ENCODE data around the genes ZNF518A, BLNK and LCOR.

DNA sequence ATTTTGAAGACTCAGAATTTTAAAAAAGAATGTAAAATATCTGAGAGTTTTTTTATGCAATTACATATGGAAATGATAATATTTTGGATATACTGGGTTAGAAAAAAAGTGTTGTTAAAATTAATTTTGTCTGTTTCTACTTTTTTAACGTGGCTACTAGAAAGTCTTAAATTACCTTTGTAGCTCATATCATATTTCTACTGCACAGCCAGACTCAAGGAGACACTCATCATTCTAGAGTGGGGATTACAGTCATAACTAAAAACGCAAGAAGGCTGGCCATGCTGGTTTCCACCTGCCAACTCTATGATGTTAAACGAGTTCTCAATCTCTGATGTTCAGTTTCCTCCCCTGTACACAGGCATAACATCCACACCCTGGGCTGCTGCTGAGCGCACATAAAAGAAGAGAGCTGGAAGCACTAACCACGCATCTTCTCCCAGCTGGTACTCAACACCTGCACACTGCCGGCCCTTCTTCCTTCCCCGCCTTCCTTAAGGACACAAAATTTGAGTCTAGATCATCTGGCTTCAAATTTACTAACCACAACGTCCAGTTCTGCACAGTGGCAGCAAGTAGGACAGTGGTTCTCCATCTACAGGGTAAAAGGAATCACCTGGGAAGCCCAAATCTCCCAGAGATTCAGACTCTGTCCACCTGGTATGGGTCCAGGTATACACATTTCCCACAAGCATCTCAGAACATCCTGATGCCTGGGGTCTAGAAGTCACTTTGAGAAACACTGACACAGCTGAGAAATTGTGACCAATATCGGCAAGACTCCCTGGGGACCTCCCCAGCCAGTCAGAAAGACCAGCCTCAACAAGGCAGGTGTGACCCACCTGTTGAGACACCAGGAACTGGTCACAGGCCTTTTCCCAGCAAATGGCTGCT lies 60.4 kb downstream of the SORBS1 start:
- PRO-cap: no peak
- RAMPAGE, long total RNA, 4 experiments: no peak in any of the 4 experiments

GRCh38 chr10:95522140-95522733 lies 38.9 kb downstream of the SORBS1 start:
- PRO-cap: no peak
- RAMPAGE, long total RNA, 4 experiments: no peak in any of the 4 experiments

DNA sequence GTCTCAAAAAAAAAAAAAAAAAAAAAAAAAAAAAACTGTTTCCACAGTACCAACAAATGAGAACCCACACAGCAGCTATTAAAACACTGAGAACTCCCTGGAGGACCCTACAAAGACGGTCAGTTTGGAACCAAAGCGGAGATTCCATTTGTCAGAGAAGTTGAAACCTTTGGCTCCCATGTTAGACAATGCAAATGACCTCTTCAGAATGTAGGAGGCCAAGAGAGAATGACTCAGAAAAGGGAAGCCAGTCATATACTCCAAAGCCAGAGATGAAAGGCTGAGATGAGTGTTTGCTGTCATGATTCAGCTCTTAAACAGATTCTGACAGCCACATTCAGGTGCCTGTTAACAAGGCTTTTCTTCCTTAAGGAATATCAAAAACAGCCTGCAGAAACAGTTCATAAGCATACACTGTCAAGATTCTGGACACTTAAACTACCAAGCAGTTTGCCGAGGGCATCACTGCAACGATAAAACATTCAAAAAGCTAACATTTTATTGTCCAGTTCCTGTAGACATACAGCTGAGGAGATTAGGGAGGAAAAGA lies 32.2 kb downstream of the SORBS1 start:
- PRO-cap: no peak
- RAMPAGE, long total RNA, 4 experiments: no peak in any of the 4 experiments

GRCh38 chr10:95661715-95662175 lies 5.2 kb upstream of the ALDH18A1 start:
- PRO-cap: no peak
- RAMPAGE, long total RNA, 4 experiments: no peak in any of the 4 experiments

GRCh38 chr10:95906896-95907436 lies 809 bp upstream of the CC2D2B start:
- PRO-cap: no peak
- RAMPAGE, long total RNA, 4 experiments: no peak in any of the 4 experiments

GRCh38 chr10:96118661-96119045 lies 11.4 kb upstream of the ZNF518A start:
- PRO-cap: no peak
- RAMPAGE, long total RNA, 4 experiments: no peak in any of the 4 experiments

DNA sequence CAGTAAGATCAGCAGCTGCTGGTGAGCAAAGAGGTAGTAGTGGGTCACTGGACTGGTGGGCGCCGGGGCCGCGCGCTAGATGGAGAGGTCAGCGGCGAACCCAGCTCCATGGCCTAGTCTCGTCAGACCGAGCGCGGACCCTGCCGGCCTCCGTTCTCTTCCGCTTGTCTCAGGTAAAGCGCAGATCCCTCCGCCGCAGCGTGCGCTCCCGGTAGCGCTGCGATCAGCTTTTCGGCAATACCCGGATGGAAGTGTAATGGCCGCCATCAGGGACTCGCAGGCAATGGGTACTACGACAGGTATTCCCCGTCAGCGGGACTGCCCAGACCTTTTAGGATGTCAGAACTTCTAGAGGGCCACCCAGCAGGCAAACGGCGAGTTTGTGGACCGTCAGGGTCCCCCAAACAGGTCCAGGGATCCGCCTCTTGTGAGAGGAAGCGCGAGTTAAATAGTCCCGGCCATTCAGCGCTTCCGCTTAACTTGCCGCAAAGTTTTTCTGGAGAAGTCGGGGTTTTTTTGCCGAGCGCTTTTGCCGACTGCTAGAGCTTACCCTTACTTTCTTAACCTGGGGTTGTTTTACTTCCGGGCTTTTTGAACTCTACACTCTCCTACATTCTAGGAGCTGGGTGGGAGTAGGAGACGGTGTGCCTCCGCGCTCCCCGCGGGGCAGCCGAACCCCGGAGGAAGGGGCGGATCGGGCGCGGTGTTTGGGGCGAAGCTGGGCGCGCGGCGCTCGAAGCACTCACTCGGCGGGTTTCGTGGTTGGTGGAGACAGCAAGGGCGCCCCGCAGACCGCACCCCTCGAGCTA lies at the start of gene ZNF518A:
Gene ZNF518A, plus strand, starts transcription at position 478 of the 809 bp plus-strand sequence.
- PRO-cap: unidirectional peak, plus-strand start at position 745 of the sequence
- RAMPAGE, long total RNA, 4 experiments: start-site peak on the plus strand in 1 of 4 experiments, centred at position 612 of the sequence, 25 reads per replicate

DNA sequence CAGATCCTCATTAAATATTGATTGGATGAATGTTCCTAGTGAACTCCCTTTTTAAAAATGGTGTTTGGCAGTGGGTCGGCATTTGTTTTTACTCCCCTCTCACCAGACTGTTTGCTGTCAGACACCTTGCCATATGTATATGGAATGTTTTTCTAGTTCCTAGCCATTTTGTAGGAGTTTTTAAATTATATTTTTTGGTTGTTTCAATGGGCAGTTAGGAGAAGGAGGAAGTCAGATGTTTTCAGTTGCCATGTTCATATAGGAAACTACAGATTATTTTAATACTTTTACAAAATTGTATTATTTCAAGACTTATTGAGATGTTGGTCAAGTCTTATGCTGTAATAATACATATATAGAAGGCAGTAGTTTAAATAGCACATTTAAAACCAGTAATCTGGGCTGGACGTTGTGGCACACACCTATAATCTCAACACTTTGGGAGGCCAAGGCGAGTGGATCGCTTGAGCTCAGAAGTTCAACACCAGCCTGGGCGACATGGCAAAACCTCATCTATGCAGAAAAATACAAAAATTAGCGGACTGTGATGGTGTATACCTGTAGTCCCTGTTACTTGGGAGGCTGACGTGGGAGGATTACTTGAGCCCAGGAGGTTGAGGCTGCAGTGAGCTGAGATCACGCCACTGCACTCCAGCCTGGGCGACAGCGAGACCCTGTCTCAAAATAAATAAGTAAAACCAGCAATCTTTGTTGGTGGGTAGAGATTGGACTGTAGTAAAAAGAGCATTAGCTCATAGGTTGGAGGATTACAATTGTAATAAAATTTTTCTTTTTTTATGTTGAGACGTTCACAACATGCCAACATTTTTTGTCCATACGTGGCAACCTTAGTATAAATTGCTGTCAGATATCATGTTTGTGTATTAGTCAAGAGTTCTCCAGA lies 21.8 kb downstream of the ZNF518A start:
- PRO-cap: no peak
- RAMPAGE, long total RNA, 4 experiments: no peak in any of the 4 experiments

GRCh38 chr10:96244256-96244929 lies 27.0 kb downstream of the BLNK start:
- PRO-cap: no peak
- RAMPAGE, long total RNA, 4 experiments: no peak in any of the 4 experiments

GRCh38 chr10:96254992-96255386 lies 16.4 kb downstream of the BLNK start:
- PRO-cap: no peak
- RAMPAGE, long total RNA, 4 experiments: no peak in any of the 4 experiments

- PRO-cap: no peak
- RAMPAGE, long total RNA, 4 experiments: start-site peak on the minus strand in 4 of 4 experiments, at chr10:96271489-96271565 at its widest, 13 to 39 reads per replicate
These were observed at the start of gene BLNK for GRCh38 chr10:96271309-96272088. BLNK (minus strand) TSS chr10:96271569.

DNA sequence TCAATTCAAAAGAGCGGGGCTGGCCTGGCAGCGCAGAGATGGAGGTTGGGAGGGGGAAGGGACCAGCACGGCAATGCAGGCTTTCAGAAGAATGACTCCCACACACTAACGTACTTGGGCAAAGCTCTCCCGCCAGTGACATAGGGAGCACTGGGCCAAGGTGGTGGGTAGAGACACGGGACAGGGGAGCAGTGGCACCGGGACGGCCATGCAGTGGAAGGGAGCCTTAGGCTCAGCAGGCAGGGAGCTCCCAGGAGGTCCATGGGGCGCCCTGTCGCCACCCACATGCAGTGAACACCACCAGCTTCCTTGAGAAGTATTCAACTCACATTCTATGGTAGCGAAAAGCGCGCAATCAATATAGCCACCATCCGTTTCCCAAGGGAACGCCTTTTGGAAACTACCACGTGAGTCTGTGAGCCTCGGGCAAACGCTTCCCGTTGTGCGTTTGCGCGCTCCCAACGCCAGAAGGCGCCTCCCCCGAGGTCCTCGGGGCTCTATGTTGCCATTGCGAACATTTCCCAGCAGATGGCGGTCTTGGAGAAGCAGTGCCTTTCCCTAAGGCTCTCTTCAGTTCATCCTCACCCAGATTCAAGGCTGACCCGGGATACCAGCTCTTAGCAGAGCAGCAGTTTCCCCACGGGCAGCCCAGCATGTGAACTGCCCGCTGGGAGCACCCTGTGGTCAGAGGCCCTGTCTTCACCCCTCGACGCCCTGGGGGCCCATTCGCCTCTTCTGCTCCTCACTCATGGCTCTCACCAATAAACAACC lies 16.4 kb upstream of the OPALIN start:
- PRO-cap: no peak
- RAMPAGE, long total RNA, 4 experiments: no peak in any of the 4 experiments

DNA sequence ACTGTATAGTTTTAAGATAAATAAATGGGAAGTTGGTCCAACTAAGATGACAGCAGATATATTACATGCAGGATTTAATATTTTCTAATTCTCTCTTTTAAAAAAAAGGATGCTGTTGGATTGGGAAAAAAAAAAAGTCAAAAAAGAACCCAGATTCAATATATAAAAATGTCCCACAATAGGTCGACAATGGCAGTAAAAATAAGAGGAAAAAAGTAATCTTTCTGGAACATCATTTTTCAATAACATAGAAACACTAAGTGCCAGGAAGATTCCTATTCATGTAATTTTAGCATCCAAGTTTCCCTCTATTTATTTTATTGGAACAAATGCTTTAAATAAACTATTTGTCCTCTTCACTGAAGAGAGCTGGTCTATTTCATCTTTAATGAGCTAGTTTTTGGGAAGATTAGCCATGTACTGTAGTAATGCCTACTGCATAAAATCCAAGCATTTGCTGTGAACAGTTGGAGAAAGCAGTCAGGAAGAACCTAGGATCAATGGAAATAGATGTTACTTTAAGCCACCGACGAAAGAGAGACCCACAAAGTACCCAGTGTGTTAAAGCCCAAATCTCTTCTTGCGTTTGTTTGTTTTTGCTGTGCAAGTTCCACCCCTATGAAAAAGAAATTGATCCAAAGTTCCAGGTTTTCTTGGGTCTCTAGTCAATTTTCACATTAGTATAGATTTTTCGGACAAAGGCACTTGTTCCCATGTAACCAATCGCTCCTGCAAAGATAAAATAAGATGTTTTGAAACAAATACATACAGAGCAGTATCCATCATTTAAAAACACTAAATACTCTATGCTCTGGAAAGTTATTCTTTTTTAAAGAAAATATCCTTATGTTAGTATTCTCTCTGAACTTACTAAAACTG lies 8.1 kb upstream of the TLL2 start:
- PRO-cap: no peak
- RAMPAGE, long total RNA, 4 experiments: no peak in any of the 4 experiments

- PRO-cap: no peak
- RAMPAGE, long total RNA, 4 experiments: no peak in any of the 4 experiments
These were observed 26.8 kb downstream of the TM9SF3 start for GRCh38 chr10:96559862-96560533.

DNA sequence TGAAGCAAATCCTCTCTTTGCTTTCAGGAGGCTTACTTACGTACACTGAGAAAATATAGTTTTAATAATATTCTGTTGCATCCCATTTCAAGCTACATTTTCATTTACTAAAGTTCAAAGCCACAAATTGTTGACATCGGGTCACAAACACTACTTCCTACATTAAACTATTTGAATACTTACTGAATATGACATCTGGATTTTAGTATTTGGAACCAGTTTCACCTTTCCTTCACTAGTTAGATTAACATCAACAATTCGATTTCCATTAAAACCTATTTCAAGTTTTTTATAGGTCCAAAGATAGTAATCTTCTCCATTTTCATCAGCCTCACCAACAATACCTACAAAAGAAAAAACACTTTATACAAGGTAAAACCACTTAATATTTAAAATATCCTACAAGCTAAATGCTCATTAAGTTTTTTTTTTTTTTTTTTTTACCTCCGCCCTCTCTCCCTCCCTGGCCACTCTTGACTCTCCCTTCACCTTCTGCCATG lies 25.0 kb downstream of the TM9SF3 start:
- PRO-cap: no peak
- RAMPAGE, long total RNA, 4 experiments: no peak in any of the 4 experiments

GRCh38 chr10:96576406-96576835 lies 10.4 kb downstream of the TM9SF3 start:
- PRO-cap: no peak
- RAMPAGE, long total RNA, 4 experiments: no peak in any of the 4 experiments

DNA sequence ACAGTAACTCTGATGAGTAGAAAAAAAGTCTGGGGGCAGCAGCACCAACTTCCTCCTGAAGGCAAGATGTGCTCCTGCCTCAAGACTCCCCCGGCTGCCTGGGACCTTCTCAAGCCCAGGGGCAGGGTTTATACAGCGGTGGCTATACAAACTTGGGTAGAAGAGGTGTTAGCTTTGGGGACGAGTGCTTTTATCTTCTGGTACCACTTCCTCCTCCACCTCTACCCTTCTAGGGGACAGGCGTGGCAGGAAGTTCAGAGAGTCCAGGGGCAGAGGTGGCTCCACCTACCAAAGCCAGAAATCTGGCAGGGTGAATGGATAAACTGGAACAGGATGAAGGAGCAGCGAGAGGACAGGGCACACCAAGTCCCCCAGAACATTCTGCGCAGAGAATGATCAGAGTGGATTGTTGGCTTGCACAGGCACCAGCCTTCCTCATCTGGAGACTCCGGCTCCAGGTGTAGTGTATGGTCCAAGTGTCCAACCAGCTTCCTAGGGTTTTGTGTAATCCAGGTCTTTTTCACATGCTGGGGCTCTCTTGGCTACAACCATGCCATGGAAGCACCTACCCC lies 24.0 kb upstream of the TM9SF3 start:
- PRO-cap: no peak
- RAMPAGE, long total RNA, 4 experiments: no peak in any of the 4 experiments

DNA sequence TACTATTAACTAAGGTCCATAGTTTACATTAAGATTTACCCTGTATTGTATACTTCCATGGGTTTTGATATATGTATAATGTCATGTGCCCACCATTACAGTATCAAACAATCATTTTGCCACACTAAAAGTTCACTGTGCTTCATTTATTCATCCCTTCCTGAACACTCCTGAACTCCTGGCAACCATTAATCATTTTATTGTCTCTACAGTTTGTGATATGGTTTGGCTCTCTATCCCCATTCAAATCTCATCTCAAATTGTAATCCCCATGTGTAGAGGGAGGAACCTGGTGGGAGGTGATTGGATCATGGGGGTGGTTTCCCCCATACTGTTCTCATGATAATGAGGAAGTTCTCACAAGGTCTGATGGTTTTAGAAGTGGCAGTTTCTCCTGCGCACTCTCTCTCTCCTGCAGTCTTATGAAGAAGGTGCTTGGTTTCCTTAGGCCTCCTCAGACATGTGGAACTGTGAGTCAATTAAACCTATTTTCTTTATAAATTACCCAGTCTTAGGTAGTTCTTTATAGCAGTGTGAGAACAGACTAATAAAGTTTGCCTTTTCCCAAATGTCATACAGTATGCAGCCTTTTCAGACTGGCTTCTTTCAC lies 16.9 kb upstream of the PIK3AP1 start:
- PRO-cap: no peak
- RAMPAGE, long total RNA, 4 experiments: no peak in any of the 4 experiments

GRCh38 chr10:96798474-96799126 lies 33.5 kb upstream of the LCOR start:
- PRO-cap: no peak
- RAMPAGE, long total RNA, 4 experiments: no peak in any of the 4 experiments

DNA sequence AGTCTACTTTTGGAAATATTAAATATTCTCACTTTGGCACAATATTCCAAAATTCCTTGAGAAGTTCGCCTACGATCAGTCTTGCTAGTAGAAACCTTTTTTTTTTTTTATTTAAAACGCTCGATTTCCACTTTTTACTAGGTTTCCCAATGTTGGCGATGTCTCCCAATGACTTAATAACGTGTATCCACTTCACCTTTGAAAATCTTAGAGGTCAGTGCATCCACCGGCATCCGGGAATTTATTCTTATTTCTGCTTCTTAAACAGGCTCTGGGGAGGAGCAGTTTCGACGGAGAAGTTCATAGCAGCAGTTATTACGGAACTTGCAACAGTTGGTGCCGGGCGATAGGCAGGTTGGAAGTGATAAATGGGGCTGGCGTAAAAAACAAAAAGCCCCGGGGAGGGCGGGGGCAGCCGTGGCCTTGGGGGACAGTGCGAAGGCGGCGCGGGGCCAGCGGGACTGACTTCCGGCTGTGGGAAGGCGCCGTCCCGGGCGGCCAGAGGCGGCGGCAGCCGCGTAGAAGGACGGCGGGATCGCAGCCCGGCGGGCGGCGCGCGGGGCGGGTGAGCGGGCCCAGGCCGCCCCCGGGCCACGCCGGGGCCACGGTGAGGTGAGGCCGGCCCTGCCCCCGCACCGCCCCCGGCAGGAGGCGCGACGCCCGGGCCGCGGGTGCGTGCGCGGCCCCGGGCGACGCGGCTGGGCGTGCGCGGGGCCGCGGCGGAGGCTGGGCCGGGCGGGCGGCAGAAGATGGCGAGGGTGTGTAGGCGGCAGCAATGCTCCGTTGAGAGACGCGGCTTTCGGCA lies at the start of gene LCOR:
Gene LCOR, plus strand, starts transcription at position 745 of the 805 bp plus-strand sequence.
- PRO-cap: no peak
- RAMPAGE, long total RNA, 4 experiments: start-site peak on the plus strand in 1 of 4 experiments, centred at position 715 of the sequence, 94 reads per replicate

All from omental fat pad (tissue), 4 donors.